Osteoblast (primary cell): ENCODE measurements around a stretch of chr11.

- CAGE, long polyA plus RNA = no peak
- RRBS = no CpG with 5 or more reads among the region's 4 CpGs
These were observed 41.9 kb downstream of the GAB2 start for GRCh38 chr11:78375579-78376210.

GRCh38 chr11:78392711-78393489 is 24.7 kb downstream of the GAB2 start:
- CAGE, long polyA plus RNA = no peak
- RRBS = no CpG with 5 or more reads among the region's 5 CpGs

DNA sequence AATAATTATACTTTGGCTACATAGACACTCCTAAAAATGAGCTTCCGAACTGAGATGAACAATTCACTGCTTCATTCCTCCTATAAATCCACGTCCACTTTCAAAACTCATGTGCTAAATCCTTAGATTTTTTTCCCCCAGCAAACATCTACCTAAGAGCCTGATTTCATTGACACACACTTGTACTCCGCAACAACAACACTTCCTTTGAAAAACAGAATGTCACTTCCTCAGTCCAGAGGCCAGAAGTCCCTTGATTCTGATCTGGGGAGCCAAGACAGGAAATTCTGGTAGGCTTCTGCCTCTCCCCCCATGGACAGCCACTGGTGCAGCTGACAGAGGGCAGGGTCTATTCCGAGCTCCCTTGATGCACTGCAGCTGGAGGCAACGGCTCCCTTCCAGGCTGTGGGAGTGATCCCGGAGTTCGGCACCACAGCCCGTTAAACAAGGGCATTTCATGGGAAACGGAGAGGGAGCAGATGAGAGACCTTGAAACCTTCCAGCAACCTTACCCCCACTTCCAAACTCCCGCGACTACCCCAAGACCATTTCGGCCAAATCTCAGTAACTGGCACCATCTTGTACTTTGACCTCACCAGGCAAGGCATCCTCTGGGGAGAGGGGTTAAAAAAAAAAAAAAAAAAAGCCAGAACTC is 1.3 kb downstream of the GAB2 start:
- CAGE, long polyA plus RNA = no peak
- RRBS = no CpG with 5 or more reads among the region's 12 CpGs

DNA sequence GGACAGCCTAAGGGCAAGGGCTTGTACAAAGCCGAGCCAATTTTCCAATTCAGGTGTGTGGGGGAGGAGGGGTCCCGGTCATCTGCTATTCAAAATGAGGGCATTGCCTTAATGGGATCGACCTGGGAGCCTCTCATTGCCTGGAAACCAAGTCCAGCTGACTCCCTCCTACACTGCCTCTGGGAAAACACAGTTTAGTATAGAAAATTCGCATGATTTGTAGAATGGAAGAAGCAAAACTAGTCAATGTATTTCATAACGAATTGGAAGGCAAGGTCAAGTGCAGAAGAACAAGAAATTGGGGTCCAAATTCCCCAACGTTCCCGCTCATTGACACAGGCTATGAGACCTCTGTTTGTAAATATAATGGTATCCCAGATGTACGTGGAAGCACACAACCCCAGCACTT is 793 bp upstream of the GAB2 start:
- CAGE, long polyA plus RNA = no peak
- RRBS = 20% methylated on average over 1 of the region's 8 CpGs

DNA sequence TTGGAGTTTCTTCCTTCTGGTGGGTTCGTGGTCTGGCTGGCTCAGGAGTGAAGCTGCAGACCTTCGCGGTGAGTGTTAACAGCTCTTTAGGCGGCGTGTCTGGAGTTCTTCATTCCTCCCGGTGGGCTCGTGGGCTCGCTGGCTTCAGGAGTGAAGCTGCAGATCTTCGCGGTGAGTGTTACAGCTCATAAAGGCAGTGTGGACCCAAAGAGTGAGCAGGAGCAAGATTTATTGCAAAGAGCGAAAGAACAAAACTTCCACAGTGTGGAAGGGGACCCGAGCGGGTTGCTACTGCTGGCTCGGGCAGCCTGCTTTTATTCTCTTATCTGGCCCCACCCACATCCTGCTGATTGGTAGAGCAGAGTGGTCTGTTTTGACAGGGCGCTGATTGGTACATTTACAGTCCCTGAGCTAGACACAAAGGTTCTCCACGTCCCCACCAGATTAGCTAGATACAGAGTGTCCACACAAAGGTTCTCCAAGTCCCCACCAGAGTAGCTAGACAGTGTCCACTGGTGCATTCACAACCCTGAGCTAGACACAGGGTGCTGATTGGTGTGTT is 46.5 kb upstream of the GAB2 start:
- CAGE, long polyA plus RNA = no peak
- RRBS = no CpG with 5 or more reads among the region's 16 CpGs

GRCh38 chr11:78560641-78561282 is 13.9 kb downstream of the NARS2 start:
- CAGE, long polyA plus RNA = no peak
- RRBS = no CpG with 5 or more reads among the region's 6 CpGs

GRCh38 chr11:78683727-78684175 is 109.1 kb upstream of the NARS2 start:
- CAGE, long polyA plus RNA = no peak
- RRBS = no CpG with 5 or more reads among the region's 9 CpGs

- CAGE, long polyA plus RNA = no peak
- RRBS = no CpG with 5 or more reads among the region's 4 CpGs
These were observed 57.5 kb upstream of the FAM181B start for GRCh38 chr11:82790992-82791761.

GRCh38 chr11:82824550-82825135 is 75.6 kb downstream of the PRCP start:
- CAGE, long polyA plus RNA = no peak
- RRBS = no CpG with 5 or more reads among the region's 5 CpGs

DNA sequence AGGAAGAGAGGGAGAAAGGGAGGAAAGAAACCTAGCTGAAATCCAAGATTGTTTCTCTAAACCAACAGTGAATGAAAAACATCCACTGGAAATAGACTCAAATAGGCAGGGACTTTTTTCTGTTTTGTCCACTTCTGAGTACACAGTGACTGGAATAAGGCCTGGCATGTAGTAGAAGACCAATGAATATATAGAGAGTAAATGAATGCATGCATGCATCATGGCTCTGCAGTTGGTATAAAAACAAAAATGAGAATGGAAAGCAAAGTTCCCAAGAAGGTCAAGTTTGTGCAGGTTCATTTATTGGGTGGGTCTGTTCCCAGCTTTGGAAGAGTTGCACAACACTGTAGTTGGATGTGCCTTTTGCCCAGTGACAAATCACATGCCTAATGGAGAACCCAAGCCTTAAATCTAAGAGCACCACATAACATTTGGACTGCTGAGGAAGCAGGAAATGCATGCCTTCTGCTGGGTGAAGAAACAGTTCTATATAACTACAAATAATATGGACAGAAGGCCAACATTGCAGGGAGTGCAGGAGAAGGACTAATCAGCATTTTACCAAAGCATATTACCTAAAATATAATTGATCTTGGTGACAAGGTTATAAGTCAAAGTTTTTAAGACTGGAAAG is 30.6 kb downstream of the PRCP start:
- CAGE, long polyA plus RNA = no peak

GRCh38 chr11:82898997-82899427 is 1.2 kb downstream of the PRCP start:
- CAGE, long polyA plus RNA = no peak
- RRBS = no CpG with 5 or more reads among the region's 2 CpGs

GRCh38 chr11:82899994-82900251 is 307 bp downstream of the PRCP start:
- CAGE, long polyA plus RNA = no peak
- RRBS = 3% methylated on average over 5 of the region's 9 CpGs

GRCh38 chr11:82902157-82902392 is 539 bp downstream of the DDIAS start:
- CAGE, long polyA plus RNA = no peak
- RRBS = no CpG with 5 or more reads among the region's 3 CpGs

- CAGE, long polyA plus RNA = no peak
- RRBS = no CpG with 5 or more reads among the region's 9 CpGs
These were observed 54.4 kb downstream of the DDIAS start for GRCh38 chr11:82955680-82956514.

- CAGE, long polyA plus RNA = no peak
- RRBS = no CpG with 5 or more reads among the region's 8 CpGs
These were observed 24.6 kb upstream of the PCF11 start for GRCh38 chr11:83132320-83132744.

GRCh38 chr11:83510651-83511092 is 224.5 kb upstream of the CCDC90B start:
- CAGE, long polyA plus RNA = no peak
- RRBS = no CpG with 5 or more reads among the region's 5 CpGs

- CAGE, long polyA plus RNA = no peak
- RRBS = no CpG with 5 or more reads among the region's 3 CpGs
These were observed 805.1 kb upstream of the CCDC90B start for GRCh38 chr11:84091288-84091666.

GRCh38 chr11:84476466-84476914 is 1150.7 kb downstream of the DLG2 start:
- CAGE, long polyA plus RNA = no peak

DNA sequence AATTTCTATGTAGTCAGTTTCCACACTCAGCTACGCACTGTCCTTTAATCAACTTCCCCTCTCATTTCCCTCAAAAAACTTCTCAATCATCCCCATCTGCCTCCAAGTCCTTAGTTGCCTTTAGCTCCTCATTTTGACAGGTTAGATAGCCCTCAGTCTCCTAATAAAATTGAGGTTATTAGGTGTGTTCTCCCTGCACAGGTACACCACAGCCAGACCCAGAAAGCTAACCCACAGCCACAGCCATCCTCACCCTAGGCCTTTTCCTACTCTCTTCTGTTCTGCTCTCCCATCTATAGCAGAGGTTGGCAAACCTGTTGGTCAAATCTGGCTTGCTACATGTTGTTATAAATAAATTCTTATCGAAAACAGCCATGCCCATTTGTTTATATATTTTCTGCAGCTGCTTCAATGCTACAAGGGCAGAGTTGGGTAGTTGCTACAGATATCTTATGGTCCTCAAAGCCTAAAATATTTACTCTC is 610.5 kb downstream of the DLG2 start:
- CAGE, long polyA plus RNA = no peak
- RRBS = no CpG with 5 or more reads among the region's 2 CpGs

DNA sequence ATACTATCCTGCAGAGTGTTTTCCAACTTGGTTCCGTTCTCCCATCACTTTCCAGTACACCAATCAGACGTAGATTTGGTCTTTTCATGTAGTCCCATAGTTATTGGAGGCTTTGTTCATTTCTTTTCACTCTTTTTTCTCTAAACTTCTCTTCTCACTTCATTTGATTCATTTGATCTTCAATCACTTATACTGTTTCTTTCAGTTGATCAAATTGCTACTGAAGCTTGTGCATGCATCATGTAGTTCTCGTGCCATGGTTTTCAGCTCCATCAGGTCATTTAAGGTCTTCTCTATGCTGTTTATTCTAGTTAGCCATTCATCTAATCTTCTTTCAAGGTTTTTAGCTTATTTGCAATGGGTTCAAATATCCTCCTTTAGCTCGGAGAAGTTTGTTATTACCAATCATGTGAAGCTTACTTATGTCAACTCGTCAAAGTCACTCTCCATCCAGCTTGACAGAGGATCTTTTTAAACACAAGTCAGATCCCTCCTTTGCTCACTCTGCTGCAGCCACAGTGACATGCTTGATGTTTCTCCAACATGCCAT is 119.3 kb downstream of the DLG2 start:
- CAGE, long polyA plus RNA = no peak
- RRBS = no CpG with 5 or more reads among the region's 5 CpGs